Thyroid gland (tissue), 7 donors: ENCODE results near the genes DSG1, DSG2 and CCDC178.

GRCh38 chr18:31317951-31318500 lies at the start of gene DSG1:
Gene DSG1, plus strand, starts transcription at chr18:31318160.
- PRO-cap, 2 experiments: no peak in any of the 2 experiments
- RAMPAGE, long total RNA, 5 experiments: no peak in any of the 5 experiments

DNA sequence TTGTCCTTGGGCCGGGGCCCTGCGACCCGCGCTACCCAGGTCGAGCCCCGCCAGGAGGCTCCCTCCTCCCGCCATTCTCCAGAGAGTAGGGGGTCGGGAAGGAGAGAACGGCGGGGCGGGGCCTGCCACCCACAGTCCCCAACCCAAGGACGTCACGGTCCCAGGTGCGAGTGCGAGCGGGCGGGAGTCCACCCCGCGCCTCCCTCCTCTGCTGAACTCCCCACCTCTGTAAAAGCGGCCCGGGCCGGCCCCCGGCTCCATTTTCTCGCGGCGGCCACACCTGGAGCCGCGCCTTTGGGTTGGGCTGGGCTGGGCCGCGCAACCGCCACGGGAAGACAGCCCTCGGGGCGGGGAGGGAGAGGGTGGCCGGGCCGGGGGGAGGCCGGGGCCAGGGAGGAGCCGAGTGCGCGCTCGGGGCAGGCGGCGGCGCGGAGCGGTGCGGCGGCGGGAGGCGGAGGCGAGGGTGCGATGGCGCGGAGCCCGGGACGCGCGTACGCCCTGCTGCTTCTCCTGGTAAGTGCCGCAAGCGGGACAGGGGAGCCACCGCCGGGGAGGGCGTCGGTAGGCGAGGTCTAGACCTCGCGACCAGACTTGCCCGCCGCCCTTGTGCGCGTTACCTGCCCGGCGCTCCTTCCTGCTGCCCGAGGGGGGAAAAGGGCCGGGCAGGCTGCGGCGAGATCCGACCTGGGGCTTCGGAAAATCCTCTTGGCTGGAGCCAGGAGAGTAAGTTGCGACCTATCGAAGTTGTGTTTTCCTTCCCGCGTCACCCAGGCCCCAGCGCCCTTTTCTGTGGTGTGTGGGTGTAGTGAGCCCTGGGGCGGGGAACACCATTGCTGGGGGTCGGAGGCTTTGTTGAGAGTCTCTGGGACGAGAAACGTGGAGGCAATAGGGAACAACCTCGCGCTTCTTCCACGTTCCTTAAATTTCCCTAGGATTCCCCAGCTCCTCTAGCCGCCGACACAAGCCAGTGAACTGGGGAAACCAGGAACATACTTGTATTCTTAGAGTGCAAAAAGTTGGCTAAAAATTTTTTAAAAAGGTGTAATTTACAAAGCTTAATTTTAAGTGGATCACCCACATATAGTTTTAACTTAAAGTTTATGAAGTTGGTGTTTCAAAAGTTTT lies at the start of gene DSG2:
TSS of gene DSG2 (plus strand) at position 394 of the 1,125 bp plus-strand sequence.
- PRO-cap, 2 experiments: peak in 2 of 2 experiments; most common plus-strand start position 460 of the sequence (in 2); most common minus-strand start position 296 of the sequence (in 2)
- RAMPAGE, long total RNA, 5 experiments: start-site peak on the plus strand in 4 of 5 experiments, centred at positions 436 to 455 of the sequence, 263 to 903 reads per replicate; start-site peak on the minus strand in 2 of 5 experiments, centred at positions 306 to 307 of the sequence, 5 reads per replicate

- PRO-cap, 2 experiments: no peak in any of the 2 experiments
- RAMPAGE, long total RNA, 5 experiments: no peak in any of the 5 experiments
Observed at GRCh38 chr18:31520596-31521336, 22.8 kb downstream of the DSG2 start.

- PRO-cap, 2 experiments: no peak in any of the 2 experiments
- RAMPAGE, long total RNA, 5 experiments: no peak in any of the 5 experiments
Observed at GRCh38 chr18:31740105-31740563, 20.5 kb downstream of the SLC25A52 start.

DNA sequence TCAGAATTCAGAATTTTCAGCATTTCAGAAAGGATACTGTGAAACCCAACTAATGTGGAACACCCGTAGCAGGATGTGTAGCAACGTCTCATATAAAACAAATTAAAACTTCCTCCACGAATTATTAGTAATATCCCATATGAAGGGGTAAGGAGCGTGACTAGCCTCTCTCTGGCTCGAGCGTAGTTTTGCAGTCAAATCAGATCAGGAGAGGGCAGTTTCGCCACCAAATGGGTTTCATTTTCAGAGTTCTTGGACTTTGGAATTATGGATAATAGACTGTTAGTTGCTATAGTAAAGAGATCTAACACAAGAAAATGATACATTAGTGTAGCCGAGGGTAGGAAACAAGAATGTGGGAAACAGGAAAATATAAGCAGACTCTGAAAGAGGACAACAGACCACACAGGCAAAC lies 13.5 kb upstream of the SLC25A52 start:
- PRO-cap, 2 experiments: no peak in any of the 2 experiments
- RAMPAGE, long total RNA, 5 experiments: no peak in any of the 5 experiments

DNA sequence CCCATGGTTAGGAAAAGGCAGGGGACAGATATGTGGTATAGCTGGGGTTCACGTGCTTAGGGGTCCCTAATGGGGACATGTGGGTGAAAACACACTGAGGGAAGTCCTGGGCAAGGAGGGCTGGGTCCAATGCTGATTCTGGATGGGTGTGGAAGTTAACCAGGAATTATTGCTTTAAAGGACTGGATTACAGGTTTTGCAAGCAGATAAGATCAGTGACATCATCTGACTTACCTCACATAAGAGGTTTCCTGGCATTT lies 31.2 kb downstream of the RNF125 start:
- PRO-cap, 2 experiments: no peak in any of the 2 experiments
- RAMPAGE, long total RNA, 5 experiments: no peak in any of the 5 experiments

DNA sequence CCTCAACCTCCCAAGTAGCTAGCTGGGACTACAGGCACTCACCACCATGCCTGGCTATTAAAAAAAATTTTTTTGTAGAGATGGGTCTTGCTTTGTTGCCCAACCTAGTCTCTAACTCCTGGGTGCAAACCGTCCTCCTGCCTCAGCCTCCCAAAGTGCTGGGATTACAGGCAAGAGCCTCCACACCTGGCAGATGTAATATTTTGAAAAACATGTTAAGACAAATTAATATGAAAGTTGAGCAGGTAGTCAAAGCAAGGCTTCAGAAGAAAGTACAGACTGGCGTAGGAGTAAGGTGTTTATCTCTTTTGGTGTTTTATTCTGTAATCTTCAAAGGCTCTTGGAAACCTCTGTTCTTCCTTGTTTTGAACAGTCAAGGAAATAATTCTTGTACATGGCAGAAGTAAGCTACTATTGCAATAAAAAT lies 5.2 kb downstream of the RNF138 start:
- PRO-cap, 2 experiments: no peak in any of the 2 experiments
- RAMPAGE, long total RNA, 5 experiments: no peak in any of the 5 experiments

DNA sequence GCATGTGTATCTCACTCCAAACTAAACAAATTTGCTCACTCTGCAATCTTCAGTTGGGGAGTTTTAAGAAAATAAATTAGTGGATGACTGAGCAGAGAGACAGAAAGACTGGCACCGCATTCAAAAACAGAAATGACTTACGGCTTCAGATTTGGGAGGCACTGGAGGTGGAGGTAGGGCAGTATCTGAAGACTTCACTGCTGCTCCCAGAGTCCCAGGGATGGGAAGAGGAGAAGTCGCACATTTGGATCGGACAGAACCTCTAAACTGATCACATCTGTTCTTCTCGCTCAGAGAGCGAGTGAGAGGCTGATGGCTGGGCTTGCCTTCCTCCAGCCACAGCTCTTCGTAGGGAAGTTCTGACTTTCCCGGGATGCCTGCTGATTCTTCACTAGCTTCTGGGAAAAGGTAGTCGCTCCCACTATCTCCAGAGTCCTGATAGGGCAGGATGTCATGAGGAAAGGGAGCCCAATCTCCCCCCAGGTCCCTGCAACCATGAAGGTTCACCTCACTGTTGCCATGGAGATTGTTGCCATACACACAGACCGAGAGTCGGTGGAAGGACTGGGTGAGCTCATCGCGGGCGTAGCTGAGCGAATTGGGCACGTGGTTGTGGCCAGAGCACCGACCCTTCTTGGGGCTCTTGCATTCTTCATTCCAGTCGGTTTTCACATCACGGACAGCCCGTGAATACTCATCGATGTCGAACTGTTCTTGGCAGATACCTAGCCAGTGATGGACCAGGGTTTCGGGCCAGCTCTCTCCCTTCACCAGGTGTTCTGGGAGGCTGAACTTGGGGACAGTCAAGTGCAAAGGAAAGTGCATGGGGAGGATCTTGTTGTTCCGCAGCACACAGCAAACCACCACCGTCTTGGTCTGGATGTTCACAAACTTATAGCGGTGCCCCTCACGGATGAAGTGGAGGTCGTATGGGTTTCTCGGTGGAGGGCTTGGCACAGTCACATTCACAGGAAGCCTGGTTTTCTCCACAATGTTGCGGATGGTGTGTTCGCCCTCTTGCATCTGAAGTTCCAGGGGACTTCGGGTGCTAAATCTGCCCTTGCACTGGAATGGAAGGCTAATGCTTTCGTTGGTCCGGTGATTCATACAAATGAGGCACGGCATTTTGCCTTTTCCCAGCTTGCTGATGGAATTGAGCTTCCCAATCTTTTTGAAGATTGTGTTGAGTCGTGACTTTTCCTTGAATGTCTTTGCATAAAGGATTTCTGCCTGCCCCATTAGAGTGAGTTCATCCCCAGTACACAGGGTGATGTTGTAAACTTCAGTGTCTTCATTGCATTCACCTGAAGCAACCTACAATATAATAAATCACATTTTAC lies 97.5 kb downstream of the MEP1B start:
- PRO-cap, 2 experiments: no peak in any of the 2 experiments
- RAMPAGE, long total RNA, 5 experiments: no peak in any of the 5 experiments

GRCh38 chr18:32382924-32383617 lies 87.6 kb downstream of the GAREM1 start:
- PRO-cap, 2 experiments: no peak in any of the 2 experiments
- RAMPAGE, long total RNA, 5 experiments: no peak in any of the 5 experiments

GRCh38 chr18:32384147-32384402 lies 86.6 kb downstream of the GAREM1 start:
- PRO-cap, 2 experiments: no peak in any of the 2 experiments
- RAMPAGE, long total RNA, 5 experiments: no peak in any of the 5 experiments

- PRO-cap, 2 experiments: no peak in any of the 2 experiments
- RAMPAGE, long total RNA, 5 experiments: no peak in any of the 5 experiments
Observed at GRCh38 chr18:32428593-32429292, 41.9 kb downstream of the GAREM1 start.

DNA sequence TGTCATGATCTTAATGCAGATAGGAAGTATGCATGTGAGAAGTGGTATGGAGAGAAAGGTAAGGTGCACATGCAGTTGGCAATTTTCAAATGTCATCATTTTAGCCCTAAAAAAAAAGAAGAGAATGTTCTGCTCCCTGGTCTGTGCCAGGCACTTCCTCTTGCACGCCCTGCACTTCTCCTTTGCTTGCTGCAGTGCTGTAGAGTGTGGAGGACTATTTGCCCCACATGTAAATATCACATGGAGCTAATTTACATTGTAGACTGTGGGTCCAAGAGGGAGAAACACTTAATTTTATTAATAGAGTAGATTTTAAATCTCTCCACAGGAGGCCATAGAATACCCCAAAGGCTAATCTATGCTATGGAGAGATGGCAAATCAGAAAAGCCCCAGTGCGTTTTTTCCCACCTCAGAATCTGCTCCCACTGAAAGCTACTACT lies 137.0 kb upstream of the KLHL14 start:
- PRO-cap, 2 experiments: no peak in any of the 2 experiments
- RAMPAGE, long total RNA, 5 experiments: no peak in any of the 5 experiments

DNA sequence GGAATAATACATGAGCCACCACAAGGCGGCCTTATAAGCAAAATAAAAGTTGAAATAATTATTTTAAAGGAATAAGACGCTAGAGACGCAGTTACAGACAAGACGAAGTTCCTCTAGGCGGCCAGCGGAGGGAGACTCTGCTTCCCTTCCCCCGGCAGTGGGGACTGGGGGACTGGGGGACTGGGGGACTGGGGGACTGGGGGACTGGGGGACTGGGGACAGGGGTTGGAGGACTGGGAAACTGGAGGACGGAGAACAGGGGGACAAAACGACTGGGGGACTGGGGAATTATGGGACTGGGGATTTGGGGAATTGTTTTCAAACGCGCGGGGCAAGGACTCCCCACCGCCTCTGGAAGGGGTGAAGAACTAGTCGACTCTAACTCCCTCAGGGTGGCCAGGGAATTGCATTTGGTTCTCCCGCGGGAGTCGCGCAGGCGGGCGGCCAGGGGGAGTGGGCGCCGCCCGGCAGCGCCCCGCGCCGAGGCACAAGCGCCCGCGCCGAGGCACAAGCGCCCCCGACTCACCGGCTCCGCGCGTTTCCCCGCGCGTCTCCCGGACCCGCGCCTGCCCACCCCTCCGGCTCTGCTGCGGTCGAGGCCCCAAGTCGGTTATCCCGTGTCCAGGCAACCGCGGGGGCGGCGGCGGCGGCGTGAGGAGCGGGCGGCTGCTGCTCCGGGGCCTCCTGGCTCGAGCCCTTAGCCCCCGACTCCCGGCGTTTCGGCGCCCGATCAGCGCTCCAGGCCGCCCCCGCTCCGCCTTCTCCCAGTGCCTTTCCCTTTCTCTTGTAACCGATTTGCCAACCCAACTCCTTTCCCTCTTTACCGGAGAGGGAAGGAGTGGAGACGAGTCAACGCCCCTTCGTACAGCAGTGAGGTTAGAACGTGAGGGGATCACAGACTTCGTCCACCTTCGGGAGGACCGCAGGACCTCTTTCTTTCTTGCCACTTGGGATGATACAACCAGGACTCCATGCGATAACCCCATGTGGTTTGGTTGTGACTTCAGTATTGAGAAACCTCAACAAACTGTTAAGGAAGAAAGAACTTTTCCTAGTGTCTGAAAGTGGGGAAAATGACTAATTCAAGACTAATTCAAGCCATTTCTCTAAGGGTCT lies at the start of gene CCDC178:
TSS of gene CCDC178 (minus strand) at position 595 of the 1,116 bp plus-strand sequence.
- PRO-cap, 2 experiments: peak in 2 of 2 experiments; most common plus-strand start position 90 of the sequence (in 1); most common minus-strand start position 379 of the sequence (in 1)
- RAMPAGE, long total RNA, 5 experiments: start-site peak on the minus strand in 2 of 5 experiments, centred at positions 623 to 723 of the sequence, 10 to 34 reads per replicate

DNA sequence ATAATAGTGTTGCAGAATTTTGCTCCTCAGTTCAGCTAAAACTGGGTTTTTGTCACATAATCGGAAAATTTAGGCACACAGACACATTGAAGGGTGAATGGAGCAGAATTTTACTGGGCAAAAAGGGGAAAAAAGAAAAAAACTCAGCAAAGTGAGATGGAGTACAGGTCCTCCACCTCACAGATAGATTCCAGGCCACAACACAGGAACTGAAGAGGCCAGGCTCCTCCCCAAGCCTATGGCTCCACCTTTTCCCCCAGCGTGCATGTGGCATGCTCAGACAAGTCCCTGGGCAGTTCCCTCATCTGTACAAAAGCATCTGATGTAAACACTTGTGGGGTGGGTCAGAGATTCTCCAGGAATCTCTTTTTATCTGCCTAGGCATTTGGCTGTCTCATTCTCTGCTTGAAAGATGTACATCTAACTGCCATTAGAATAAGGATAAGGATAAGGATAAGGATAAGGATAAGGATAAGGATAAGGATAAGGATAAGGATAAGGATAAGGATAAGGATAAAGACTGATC lies 17.3 kb upstream of the ASXL3 start:
- PRO-cap, 2 experiments: no peak in any of the 2 experiments
- RAMPAGE, long total RNA, 5 experiments: no peak in any of the 5 experiments

GRCh38 chr18:34121401-34121993 lies 103.2 kb downstream of the NOL4 start:
- PRO-cap, 2 experiments: no peak in any of the 2 experiments
- RAMPAGE, long total RNA, 5 experiments: no peak in any of the 5 experiments

DNA sequence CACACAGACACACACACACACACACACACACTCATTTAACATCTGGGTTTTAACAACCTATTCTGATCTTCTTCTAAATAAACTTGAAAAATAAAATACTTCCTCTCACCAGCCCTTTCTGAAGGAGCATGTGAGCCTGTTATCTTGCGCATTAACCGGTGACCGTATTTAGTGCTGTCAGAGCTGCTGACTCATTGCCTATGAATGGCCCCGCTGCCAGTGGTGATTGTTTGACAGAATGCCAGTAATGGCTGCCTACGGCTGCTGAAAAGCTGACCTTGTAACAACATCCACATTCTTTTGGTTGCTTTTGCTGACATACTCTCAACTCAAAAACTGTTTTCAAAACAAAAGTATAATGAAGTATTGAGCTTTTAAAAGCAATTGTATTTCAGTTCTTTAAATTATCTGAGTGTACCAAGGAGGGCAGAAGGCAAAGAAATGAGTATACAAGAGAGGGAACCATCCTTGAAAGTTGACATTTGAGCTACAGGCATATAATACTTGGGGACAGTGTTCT lies 50.4 kb upstream of the DTNA start:
- PRO-cap, 2 experiments: peak in 2 of 2 experiments; most common plus-strand start position 402 of the sequence (in 1); most common minus-strand start position 120 of the sequence (in 1)
- RAMPAGE, long total RNA, 5 experiments: no peak in any of the 5 experiments

DNA sequence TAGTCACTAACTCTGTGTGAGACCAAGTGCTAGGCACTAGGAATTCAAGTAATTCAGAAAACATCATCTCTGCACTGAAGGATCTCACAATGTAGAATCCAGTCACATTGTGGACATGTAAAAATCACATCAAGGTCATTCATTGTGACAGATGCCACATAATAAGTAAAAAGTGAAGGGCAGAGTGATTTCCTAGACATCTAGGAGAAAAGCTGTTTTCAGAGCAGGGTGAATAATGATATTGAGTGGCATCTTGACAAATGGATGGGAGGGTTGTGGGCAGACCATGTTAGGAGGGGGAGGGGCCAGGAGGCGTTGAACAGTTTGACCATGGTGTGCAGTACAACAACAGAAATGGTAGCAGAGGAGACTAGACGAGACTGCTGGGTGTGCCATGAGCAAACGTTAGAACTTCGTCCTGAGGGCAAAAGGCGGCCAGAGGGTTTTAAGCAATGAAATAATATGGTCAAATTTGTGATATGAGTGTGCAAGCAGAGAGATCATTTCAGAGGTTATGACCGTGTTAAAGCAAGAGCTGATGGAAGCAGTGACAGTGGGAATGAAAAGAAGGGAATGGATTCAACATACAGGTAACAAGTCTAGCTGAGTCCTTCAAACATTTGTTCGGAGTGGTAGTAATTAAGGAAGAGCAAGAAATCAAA lies 93.9 kb downstream of the DTNA start:
- PRO-cap, 2 experiments: no peak in any of the 2 experiments
- RAMPAGE, long total RNA, 5 experiments: no peak in any of the 5 experiments

DNA sequence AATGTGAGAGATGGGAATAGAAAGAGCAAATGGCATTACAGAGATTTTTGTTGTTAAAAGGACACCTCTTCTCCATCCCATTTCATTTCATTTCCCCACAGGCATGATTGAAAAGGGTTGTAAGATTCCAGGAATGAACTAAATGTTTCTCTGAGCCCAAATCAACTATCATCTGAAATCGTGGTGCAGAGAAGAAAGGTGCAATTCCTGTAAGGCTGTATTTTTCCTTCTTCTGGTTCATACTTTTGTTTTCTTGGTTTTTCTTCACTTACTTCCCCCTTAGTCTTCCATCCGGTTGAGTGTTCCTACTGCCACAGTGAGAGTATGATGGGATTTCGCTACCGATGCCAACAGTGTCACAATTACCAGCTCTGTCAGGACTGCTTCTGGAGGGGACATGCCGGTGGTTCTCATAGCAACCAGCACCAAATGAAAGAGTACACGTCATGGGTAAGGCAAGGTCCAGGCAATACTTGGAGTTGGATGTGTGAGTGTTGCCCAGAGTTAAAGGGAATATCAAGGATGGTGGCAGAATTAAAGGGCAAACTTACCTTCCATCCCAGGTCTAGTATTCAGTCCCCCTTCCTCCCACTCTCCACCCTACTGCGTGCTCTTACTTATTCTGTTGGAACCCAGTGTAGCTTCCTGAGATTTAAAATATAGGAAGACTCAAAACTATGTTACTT lies 107.9 kb downstream of the DTNA start:
- PRO-cap, 2 experiments: no peak in any of the 2 experiments
- RAMPAGE, long total RNA, 5 experiments: no peak in any of the 5 experiments

GRCh38 chr18:34880858-34881179 lies 160.4 kb upstream of the MAPRE2 start:
- PRO-cap, 2 experiments: no peak in any of the 2 experiments
- RAMPAGE, long total RNA, 5 experiments: no peak in any of the 5 experiments

- PRO-cap, 2 experiments: no peak in any of the 2 experiments
- RAMPAGE, long total RNA, 5 experiments: no peak in any of the 5 experiments
Observed at GRCh38 chr18:34909709-34910383, 131.4 kb upstream of the MAPRE2 start.